Vermiform appendix (tissue), 1 donor: ENCODE results near the genes MAP3K10, SERTAD3 and NUMBL.

GRCh38 chr19:40190390-40191526 lies at the start of gene MAP3K10:
Gene MAP3K10 (plus strand): TSS chr19:40191426.
- PRO-cap: bidirectional peak, plus-strand start at chr19:40190801, minus-strand start at chr19:40190649; bidirectional peak, plus-strand start at chr19:40191080, minus-strand start at chr19:40190915; bidirectional peak, plus-strand start at chr19:40191310, minus-strand start at chr19:40191114; bidirectional peak, plus-strand start at chr19:40191429, minus-strand start at chr19:40191376

DNA sequence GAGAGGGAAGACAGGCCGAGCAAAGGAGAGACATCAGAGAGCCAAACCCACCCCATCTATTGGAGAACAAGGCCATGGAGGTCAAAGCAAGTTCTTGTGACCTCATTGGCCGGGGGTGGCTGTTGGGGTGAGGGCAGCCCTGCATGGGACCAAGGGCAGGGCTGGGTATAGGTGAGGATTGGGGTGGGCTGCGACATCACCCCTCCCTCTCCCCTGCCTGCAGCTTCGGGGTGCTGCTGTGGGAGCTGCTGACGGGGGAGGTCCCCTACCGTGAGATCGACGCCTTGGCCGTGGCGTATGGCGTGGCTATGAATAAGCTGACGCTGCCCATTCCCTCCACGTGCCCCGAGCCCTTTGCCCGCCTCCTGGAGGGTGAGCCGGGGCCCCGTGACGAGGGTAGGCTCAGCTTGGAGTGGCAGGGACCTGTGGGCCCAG lies 13.1 kb downstream of the MAP3K10 start:
- PRO-cap: no peak

GRCh38 chr19:40222899-40223733 lies 3.4 kb downstream of the CCNP start:
- PRO-cap: unidirectional peak, minus-strand start at chr19:40223271

- PRO-cap: no peak
These were observed 2.2 kb downstream of the CCNP start for GRCh38 chr19:40224332-40224679.

DNA sequence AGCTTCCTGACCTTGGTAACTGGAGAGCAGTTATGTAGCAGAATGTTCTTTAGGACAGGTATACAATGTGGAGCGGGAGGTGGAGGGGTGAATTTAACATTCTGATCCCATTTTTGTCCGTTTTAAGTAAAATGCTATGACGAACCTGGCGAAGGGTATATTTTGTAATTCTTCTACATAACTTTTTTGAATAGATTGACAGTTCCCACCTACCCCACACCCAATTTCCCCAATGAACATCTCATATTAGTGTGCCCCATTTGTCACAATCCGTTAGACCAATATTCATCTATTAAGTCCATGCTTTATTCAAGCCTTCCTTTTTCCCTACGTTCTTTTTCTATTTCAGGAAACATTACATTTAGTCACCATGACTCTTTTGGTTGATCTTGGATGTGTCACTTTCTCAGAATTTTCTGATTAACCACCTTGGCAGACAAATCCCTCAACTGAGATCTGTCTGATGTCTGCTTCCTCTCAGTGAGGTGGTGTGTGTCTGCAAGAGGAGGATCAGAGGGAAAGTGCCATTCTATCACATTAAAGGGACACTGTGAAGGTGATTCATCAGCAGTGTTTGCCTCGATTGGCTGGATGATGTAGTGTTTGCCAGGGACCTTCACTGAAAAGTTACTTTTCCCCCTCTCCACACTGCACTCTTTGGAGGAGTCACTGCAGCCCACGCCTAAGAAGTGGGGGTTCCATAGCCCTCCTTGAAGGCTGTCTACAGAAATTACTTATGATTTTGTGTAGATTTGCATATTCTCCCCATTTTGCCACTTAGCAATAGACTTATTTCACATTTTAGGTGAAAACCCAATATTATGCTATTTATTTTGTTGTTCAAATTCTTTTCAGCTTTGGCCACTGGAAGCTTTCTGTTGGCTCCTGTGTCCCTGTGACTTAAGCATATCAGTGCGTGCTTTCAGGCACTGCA lies 3.0 kb upstream of the CCNP start:
- PRO-cap: no peak

- PRO-cap: no peak
These were observed 10.2 kb downstream of the PLD3 start for GRCh38 chr19:40358565-40359135.

DNA sequence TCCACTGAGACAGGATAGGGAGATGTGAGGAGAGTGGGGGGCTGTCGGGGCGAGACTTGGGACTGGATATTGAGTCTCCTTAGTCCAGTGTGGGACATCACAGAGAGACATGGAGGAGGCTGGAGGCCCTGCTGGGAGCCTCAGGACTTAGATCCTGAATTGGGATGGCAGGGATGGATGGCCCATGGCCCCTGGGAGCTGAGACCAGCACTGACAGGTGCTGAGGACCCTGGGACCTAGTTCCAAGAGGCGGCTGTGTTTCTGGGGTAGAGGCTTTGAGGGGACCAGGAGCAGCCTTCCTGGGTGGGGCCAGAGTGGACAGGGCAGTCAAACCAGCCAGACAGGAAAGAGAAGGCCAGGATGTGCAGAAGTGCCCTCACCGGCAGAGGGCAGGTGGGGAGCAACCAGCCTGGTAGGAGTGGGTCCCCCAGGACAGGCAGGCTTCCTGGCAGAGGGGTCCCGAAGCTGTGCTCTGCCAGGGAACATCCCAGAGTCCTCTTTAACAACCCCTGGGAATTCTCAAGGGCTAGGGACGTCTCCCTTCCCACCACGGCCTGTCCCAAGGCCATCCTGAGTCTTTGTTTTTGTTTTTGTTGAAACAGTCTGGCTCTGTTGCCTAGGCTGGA lies 2.8 kb upstream of the HIPK4 start:
- PRO-cap: no peak

DNA sequence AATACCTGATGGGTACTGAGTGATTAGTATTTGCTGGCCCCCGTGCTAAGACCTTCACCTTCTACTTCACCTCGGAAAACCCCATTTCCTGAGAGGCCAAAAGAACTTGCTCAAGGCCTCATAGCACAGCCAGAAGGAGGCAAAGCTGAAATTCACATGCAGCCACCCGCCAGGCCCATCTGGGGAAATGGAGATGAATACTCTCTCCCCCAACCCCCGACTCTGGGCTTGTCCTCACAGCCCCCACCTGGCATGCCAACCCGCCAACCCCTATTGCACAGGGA lies 3.2 kb downstream of the PRX start:
- PRO-cap: no peak

DNA sequence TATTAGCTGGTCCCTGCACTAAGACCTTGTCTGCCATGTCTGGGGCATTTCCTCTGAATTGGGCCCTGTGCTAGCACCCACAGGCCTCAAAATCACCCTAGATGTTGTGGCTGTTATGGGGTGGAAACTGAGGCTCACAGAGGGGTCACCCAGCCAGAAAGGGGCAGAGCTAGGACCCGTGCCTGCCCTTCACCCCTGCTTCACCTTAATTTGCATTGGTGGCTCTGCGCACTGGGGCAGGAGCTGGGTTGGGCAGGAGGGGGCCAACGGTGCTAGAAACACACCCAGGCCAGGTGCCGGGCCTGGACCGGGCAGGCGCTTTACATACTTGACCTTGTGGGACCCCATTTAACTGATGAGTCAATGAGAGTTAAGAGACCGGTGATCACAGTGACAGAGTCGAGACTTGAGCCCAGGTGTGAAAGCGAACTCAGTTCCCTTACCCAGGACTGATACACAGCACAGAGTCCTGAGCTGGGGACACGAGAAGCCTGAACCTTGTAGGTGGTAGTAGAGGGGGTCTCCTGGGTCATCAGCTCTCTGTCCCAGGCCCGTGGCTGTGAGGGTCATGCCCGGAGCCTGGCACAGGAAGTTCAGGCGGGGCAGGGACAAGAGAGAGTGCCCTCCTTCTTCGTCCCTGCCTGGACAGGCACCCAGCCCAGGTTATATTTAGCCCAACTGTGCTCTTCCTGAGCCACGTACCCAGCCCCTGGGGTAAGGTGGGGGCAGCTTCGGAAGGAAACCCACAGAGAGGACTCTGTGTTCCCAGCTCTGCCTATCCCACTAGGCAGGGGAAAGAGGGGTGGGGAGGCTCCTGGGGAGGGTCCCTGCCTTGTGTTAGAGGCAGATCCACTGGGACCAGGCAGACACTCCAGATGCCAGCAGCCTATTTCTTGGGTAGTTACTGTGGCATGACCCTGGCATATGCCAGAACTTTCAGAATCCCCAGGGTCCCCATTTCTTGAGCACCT lies 1.9 kb downstream of the PRX start:
- PRO-cap: no peak

DNA sequence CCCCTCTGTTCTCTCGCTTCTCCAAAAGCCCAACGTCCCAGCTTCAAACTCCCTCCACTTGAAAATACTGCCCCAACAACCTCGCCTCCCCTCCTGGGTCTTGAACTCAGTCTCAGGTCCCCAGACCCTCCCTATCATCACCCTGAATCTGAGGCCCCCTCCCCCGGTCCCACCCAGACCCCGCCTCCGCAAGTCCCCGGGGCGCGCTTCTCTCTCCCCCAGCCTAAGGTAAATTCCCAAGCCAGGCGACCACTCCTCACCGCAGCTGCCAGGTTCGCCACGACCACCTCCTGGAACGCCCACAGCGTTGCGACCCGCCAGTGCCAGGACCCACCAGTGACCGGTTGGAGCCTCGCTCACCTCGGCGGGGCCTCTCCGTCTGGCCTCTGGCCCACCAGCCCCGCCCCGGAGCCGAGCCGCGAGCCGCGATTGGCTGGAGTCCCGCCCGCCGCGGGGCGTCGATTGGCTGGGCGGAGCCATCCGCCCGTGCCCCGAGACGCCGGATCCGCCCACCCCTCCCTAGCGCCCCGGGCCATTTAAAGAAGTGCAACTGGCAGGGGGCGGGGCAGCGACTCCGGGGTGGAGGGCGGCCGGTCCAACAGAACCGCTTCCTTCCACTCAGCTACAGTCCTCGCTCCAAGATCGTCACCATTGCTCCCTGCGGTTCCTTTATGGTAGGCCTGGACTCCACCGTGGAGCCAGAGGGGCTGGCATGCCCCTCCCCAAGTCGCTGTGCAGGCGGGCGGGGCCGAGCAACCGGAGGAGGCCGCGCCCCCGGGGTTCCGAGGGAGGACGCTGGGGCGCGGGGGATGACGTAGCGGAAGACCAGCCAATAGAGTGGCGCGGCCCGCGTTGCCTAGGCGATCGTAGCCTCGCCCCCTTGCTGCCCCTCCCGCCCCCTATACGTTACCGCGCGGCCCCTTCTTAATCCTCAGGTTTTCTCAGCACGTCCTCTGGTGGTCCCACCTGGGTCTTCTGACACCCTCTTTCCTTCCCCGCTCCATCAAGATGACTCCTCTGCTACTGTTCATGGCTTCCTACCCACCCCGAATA lies at the start of gene SERTAD3:
SERTAD3 (minus strand) TSS at position 381 of the 1,053 bp plus-strand sequence.
- PRO-cap: bidirectional peak, plus-strand start at position 573 of the sequence, minus-strand start at position 381 of the sequence; bidirectional peak, plus-strand start at position 927 of the sequence, minus-strand start at position 644 of the sequence

DNA sequence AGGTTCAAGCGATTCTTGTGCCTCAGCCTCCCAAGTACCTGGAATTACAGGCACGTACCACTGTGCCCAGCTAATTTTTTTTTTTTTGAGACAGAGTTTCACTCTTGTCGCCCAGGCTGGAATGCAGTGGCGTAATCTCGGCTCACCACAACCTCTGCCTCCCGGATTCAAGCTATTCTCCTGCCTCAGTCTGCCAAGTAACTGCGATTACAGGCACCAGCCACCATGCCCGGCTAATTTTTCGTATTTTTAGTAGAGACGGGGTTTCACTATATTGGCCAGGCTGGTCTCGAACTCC lies 1.9 kb downstream of the BLVRB start:
- PRO-cap: no peak

DNA sequence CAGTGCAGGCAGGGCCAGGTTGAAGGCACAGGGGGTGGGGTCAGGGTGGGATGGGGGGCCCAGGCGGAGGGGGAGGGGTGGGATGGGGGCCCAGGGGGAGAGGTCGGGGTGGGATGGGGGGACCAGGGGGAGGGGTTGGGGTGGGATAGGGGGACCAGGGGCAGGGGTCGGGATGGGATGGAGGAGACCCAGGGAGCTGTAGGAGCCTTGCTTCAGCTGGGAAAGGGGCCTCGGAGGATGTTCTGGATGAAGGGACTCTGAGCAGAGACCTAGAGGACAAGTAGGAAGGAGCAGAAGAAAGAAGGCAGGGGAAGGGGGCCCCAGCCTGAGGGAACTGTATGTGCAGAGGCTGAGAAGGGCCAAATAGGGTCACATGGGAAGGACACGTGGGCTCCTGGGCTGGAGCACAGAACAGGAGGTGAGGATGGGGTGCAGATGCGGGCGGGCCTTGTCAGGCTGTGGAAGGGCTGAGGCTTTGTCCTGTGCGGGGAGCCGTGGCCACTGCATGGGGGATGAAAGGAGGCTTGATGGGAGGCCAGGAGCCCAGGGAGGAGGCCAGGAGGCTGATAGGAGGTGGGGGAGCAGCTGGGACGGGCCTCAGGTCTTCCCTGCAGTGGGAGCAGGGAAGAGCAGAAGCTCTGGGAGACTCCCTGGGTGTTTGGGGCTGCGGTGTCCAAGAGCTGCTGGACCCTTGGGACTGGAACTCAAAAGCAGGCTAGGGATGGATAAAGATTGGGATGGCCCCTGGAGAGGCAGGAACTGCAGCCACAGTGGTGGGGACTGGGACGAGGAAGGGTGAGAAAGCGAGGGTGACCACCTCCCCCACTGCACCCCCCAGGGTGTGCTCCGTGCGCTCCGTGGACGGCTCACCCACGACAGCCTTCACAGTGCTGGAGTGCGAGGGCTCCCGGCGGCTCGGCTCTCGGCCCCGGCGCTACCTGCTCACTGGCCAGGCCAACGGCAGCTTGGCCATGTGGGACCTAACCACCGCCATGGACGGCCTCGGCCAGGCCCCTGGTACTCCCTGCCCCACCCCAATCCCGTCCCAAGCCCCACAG lies 11.4 kb upstream of the LTBP4 start:
- PRO-cap: no peak

DNA sequence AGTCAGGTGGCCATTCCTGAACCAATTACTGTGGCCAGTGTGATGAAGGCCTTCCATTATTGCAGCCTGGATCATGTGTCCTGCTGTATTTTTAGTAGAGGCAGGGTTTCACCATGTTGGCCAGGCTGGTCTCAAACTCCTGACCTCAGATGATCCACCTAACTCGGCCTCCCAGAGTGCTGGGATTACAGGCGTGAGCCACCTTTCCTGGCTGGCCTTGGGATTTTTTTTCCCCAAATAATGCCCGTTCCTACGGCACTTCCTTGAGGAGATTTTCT lies 8.9 kb upstream of the LTBP4 start:
- PRO-cap: no peak

DNA sequence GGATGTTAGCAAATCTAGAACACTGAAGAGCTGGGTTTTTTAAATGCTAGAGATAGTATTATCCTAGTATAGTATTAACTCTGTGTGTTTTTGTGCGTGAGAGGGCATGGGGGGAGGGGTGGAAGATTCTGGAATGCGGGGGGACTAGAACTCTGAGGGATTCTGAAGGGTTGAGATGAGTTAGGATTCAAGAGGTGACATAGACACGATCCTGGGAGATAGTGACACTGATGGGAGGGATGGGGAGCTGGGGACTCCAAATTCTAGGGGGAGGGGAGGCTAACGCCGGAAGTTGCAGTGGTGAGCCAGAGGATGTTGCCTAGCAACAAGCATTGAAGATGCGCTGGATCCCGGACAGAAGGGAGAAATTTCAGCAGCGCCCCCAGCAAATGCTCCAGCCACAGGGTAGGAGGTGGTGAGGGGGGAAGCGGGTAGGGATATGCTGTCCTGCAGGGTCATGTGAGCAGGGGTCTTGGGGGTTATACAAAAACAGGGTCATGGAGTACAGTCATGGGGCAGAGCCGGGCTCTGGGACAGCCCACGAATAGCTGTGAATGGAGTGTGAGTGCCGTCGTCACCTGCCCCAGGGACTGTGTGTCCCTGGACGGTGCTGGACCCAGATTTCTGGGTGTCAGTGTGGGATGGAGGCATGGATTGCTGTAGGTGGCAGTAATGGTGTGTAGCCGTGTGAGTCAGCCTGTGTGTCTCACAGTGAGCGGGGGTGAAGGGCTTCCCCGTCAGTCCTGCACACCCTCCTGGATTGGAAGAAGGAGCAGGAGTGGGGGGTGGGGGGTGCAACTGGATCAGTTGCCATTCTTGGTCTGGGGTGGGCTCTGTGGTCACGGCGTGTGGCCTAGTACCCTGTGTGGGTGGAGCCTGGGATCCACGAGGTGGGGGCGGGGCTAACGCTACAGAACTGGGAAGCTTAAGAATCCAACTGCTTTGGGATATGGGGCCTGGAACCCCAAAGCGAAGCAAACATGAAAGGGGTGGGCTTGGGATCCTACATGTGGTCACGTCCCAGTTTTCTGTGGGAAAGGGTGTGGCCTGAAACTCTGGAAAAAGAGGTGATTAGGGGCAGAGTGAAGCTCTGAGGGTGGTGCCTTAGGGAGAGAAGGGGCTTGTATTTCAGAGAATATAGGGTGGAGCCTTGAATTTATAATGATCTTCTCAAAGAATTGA lies 6.6 kb upstream of the LTBP4 start:
- PRO-cap: no peak

DNA sequence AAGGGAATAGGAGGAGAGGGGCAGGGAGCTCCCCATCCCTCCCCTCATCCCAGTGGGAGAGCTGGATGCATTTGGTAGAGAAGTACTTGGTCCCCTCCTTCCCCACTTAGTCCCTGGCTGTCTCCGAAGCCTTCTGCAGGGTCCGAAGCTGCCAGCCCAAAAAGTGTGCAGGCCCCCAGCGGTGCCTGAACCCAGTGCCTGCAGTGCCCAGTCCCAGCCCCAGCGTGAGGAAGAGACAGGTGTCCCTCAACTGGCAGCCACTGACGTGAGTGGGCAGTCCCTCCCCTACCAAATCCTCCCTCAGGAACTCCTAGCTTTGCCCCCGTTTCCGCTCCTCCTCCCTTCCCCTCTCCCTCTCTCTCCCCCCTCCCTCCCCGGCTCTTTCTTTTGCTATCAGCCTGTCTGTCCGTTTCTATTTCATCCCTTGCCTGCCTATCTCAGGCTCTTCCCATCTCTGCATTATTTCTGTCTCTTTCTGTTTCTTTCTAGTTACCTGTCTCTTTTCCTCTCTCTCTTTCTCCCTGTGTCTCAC lies 1.8 kb upstream of the LTBP4 start:
- PRO-cap: no peak

DNA sequence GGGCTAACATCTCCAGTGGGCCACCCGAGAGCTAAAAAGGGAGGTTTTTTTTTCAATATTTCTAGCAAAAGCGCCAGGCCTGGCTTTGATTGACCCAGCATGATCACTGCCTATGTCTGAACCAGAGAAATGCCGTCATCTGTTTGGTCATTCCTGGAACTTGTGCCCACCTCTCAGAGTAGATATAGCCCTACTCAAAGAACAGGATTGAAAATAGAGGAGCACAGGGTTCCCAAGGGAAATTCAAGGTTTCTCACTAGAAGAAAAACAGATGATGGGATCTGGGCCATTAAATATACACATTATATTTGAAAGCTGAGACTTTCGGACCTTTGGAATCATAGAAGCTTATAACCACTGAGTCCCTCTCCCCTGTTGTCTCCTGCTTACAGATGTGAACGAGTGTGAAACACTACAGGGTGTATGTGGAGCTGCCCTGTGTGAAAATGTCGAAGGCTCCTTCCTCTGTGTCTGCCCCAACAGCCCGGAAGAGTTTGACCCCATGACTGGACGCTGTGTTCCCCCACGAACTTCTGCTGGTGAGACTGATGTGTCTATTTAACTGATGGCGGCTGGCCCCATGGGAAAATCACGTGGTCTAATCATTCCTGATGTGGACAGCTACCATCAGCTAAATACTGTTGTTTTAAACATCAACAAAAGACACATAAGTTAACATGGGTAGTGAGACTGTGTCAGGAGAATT lies 17.9 kb downstream of the LTBP4 start:
- PRO-cap: no peak

- PRO-cap: no peak
These were observed 22.5 kb downstream of the LTBP4 start for GRCh38 chr19:40623297-40624468.

GRCh38 chr19:40667509-40668236 lies 22.8 kb downstream of the NUMBL start:
- PRO-cap: no peak

- PRO-cap: unidirectional peak, plus-strand start at chr19:40687737
These were observed 2.8 kb downstream of the NUMBL start for GRCh38 chr19:40687399-40688204.

DNA sequence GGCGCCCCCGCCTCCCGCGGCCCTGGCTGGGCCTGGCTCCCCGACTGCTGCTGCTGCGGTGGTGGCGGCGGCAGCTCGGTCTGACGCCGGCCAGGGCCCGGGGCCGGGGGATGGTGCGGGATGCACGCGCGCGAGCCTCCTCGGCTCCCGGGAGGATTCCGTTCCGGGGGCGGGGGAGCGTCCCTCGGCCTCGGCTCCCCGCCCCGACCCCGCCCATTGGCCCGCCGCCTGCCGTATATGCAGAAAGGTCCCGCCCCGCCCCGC lies at the start of gene NUMBL:
NUMBL (minus strand) TSS at position 158 of the 264 bp plus-strand sequence.
- PRO-cap: bidirectional peak, plus-strand start outside the sequence, minus-strand start at position 157 of the sequence